ENCODE measurements around the gene ADORA2A.

- PRO-cap, 3 experiments: no peak in any of the 3 experiments
- RRBS: no CpG with 5 or more reads among the region's 12 CpGs
Observed at GRCh38 chr22:23225482-23226283, 45.4 kb downstream of the BCR start.

DNA sequence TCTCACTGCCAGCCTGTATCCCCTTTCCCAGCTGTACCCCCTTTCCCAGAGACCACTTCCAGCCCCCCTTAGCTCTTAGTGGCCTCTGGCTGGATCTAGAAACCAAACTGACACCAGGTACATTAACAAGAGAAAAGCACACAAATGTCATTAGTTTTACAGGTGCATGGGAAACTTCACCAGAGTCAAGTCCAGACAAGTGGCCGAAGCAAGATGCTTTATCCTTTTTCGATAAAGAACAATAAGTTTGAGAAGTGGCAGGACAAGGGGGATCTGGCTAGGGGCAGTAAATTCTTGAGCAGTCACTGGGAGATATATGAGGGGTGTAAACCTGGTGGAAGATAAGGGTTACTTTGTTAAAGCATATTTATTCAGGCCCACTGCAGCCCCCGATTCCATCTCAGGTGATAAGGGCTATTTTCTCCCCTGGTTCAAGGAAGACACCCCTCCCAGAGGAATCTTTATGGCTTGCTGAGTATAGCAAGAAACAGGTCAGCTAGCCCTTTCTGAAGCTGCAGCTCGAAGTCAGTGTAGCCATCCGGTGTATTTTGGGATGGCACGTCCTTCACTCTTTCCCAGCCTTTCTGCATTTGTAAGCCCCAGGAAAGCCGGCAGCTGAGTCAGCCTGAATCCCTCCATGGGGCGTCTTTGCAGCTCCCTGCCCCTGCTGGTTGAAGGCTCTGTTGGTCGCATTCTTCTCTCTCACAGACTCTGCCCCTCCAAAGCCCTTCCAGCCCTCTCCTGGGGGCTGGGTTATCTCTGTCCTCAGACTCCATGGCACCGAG is 61.8 kb downstream of the BCR start:
- PRO-cap, 3 experiments: no peak in any of the 3 experiments
- RRBS: 86% methylated on average over 3 of the region's 10 CpGs

GRCh38 chr22:23265103-23265534 is 84.8 kb downstream of the BCR start:
- PRO-cap, 3 experiments: no peak in any of the 3 experiments
- RRBS: 52% methylated on average over 7 of the region's 15 CpGs

- PRO-cap, 3 experiments: no peak in any of the 3 experiments
- RRBS: no CpG with 5 or more reads among the region's 9 CpGs
Observed at GRCh38 chr22:23285618-23286074, 105.3 kb downstream of the BCR start.

GRCh38 chr22:23292226-23292981 is 112.1 kb downstream of the BCR start:
- PRO-cap, 3 experiments: no peak in any of the 3 experiments
- RRBS: no CpG with 5 or more reads among the region's 16 CpGs

DNA sequence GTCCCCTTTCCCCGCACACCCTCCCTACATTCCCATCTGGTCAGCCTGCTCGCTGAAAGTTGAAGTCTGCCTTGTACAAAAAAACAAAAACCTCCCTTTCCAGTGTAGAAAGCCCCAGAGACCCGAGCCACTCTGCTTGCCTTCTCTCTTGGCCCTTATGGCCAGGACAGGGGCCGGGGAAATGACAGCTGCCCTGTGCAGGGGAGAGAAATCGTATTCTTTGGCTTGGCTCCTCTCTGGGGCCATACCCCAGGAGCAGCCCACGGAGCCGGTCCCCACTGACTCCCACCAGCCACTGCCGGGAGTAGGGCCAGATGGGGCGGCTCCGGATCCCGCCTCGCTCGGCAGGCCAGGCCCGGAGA is 59.4 kb downstream of the IGLL1 start:
- PRO-cap, 3 experiments: no peak in any of the 3 experiments
- RRBS: 3% methylated on average over 3 of the region's 14 CpGs

DNA sequence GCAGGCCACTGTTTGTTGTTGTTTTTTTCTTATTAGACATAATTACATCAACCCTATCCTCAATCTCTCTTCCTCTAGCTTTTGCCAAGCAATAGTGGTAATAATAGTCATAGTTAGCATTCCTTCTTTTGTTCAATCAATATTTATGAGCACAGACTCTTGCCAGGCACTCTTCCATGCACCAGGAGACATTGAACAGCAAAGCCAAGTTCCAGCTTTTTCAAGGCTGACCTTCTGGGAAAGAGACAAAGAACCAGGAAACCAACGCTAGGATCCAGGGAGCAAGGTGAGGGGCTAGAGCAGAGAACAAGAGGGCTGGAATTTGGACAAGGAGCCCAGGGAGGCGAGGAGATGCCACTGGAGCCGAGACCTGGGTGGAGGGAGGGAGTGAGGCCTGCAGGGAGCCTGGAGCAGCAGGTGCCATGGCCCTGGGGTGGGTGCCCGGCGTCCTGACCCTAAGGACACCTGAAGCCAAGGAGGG is 52.8 kb downstream of the IGLL1 start:
- PRO-cap, 3 experiments: no peak in any of the 3 experiments
- RRBS: no CpG with 5 or more reads among the region's 5 CpGs

DNA sequence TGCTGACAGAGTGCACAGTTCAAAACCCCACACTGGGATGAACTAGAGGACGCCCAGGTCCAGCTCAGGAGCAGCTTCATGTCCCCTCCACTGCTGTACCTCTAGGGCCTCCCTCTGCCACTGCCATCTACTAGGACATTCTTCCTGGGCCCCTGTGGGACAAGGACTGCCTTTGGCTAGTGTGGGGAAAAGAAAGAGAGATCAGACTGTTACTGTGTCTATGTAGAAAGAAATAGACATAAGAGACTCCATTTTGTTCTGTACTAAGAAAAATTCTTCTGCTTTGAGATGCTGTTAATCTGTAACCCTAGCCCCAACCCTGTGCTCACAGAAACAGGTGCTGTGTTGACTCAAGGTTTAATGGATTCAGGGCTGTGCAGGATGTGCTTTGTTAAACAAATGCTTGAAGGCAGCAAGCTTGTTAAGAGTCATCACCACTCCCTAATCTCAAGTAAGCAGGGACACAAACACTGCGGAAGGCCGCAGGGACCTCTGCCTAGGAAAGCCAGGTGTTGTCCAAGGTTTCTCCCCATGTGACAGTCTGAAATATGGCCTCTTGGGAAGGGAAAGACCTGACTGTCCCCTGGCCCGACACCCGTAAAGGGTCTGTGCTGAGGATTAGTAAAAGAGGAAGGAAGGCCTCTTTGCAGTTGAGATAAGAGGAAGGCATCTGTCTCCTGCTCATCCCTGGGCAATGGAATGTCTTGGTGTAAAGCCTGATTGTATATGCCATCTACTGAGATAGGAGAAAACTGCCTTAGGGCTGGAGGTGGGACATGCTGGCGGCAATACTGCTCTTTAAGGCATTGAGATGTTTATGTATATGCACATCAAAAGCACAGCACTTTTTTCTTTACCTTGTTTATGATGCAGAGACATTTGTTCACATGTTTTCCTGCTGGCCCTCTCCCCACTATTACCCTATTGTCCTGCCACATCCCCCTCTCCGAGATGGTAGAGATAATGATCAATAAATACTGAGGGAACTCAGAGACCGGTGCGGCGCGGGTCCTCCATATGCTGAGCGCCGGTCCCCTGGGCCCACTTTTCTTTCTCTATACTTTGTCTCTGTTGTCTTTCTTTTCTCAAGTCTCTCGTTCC is 43.9 kb downstream of the IGLL1 start:
- PRO-cap, 3 experiments: no peak in any of the 3 experiments
- RRBS: no CpG with 5 or more reads among the region's 14 CpGs

DNA sequence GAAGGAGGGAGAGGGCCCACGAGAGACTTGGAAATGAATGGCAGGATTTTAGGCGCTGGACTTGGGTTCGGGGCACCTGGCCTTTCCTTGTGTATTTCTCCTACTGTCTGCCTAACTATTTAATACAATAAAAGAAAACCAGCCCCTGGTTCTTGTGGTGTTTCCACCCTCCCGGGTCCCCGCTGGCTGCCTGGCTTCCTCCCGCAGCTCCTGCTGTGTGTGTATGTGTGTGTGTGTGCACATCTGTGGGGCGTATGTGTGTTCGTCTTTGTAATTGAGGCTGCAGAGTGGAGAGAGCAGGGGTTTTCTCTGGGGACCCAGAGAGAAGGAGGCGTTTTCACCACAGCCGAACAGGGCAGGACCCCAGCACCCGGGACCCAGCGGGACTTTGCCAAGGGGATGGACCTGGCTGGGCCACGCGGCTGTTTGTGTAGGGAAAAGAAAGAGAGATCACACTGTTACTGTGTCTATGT is 42.7 kb downstream of the IGLL1 start:
- PRO-cap, 3 experiments: no peak in any of the 3 experiments
- RRBS: no CpG with 5 or more reads among the region's 14 CpGs

DNA sequence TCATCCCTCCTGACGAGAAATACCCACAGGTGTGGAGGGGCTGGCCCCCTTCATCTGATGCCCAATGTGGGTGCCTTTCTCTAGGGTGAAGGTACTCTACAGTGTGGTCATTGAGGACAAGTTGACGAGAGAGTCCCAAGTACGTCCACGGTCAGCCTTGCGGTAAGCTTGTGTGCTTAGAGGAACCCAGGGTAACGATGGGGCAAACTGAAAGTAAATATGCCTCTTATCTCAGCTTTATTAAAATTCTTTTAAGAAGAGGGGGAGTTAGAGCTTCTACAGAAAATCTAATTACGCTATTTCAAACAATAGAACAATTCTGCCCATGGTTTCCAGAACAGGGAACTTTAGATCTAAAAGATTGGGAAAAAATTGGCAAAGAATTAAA is 41.4 kb downstream of the IGLL1 start:
- PRO-cap, 3 experiments: no peak in any of the 3 experiments
- RRBS: no CpG with 5 or more reads among the region's 7 CpGs

DNA sequence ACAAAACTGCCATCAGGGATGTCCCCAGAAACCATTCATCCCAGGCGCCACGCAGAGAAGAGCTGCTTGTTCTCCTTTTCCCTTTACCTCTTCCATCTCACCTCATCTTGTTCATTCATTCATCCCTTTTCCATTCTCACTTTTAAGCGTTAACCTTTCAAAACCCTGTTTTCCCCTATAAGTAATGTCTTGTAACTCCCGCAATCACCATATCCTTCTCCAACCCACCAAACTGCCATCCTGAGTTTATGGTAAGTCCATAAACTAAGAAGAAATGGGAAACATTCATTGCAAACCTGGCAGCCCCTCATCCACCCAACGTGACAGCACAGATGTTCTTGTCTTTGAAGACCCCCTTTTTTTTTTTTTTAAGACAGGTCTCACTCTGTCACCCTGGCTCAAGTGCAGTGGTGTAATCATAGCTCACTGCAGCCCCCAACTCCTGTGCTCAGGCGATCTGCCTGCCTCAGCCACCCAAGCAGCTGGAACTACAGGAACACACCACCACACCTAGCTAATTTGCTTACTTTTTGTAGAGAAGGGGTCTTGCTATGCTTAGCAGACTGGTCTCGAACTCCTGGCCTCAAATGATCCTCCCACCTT is 26.7 kb upstream of the DRICH1 start:
- PRO-cap, 3 experiments: no peak in any of the 3 experiments
- RRBS: no CpG with 5 or more reads among the region's 7 CpGs

DNA sequence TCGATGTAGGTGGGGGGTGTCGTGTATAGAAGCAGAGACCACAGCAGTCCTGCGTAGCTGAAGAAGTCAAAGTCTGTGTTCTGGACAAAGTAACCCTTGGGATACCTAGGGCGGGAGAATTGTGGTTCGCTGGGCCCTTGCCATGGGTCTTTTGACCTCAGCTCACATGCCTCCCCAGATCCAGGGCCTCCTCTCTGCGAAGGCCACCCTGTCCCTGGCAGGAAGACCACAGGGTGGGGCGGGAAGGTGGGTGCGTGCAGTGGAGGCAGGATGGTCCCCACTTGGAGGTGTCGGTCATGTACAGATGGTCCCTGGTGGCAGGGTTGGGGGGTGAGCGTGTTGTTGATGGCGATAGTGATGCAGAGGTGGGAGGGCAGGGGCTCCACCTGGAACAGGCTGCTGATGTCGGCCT is 23.4 kb downstream of the RGL4 start:
- PRO-cap, 3 experiments: no peak in any of the 3 experiments
- RRBS: no CpG with 5 or more reads among the region's 12 CpGs

DNA sequence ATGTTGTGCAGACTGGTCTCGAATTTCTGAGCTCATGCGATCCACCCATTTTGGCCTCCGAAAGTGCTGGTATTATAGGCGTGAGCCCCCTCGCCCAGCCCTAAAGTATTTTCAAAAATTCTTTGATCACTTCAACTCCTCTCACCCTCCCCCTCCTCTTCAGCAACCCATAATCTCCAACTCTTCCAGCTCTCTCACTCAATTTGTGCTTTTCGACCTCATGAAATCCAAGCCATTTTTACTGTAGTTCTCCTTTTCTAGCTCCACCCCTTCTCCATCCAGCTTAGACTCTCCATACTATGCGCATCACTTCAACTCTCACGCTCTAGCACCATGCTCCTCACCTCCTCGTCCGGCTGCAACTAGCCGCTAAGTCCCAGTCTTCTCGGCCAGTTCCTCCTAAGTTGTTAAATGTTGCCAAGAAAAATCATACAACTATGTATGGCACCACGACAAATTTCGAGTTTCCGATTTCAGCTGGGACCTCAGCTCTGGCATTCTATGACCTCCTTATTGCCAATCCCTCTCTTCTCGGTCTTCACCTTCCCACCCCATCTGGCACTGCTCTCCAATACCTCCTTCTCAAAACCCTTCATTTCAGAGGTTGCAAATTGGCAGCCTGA is 1.2 kb downstream of the ZNF70 start:
- PRO-cap, 3 experiments: no peak in any of the 3 experiments
- RRBS: no CpG with 5 or more reads among the region's 16 CpGs

- PRO-cap, 3 experiments: peak in 3 of 3 experiments; most common minus-strand start chr22:23894257 (in 2)
- RRBS: 2% methylated on average over 12 of the region's 37 CpGs
Observed at GRCh38 chr22:23893847-23894341, 289 bp upstream of the MIF start.

DNA sequence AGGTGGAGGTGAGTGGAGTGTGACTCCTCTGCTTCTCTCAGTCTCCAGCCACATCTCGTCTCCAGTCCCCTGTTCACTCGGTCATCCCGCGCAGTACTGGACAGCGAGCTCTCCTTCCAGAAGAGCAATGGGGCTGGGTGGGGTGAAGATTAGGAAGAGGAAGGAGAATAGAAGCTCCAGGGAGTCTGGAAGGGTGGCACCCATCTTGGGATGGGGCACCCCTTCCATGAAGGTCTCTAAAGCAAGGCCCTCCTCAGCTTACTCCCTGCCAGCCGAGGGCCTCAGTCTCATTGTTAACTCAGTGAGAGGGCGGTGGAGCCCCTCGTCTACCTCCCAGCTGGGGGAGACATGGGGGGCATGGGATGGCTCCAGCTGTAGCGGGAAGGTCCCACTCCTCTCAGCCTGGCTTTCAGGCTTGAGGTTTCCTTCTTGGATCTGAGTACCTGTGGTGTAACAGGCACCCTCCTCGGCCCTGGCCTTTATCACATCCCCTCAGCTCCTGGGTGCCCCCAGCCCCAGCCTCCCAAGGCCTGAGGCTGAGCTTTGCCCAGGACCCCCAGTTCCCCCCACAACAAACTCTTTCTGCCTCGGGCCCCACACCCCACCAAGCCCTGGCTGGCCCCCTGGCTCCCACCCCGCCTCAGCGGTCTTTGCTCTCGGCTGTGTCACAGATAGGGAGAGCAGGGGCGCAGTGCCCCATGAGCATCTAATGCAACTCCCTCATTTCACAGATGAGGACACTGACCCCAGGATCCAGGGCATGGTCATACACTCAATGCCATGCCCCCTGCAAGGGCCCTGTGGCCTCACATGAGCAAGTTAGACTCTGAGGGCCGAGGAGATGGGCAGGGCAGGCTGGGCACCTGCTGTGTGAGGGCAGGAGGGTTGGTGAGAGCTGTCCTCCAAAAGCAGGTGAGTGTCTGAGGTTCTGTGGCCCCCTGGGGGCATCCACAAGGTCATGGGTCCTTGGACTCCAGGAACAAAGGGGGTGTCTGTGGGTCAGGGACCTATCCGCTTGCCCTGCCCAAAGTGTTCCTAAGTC is 2.1 kb downstream of the MIF start:
- PRO-cap, 3 experiments: no peak in any of the 3 experiments
- RRBS: no CpG with 5 or more reads among the region's 17 CpGs

DNA sequence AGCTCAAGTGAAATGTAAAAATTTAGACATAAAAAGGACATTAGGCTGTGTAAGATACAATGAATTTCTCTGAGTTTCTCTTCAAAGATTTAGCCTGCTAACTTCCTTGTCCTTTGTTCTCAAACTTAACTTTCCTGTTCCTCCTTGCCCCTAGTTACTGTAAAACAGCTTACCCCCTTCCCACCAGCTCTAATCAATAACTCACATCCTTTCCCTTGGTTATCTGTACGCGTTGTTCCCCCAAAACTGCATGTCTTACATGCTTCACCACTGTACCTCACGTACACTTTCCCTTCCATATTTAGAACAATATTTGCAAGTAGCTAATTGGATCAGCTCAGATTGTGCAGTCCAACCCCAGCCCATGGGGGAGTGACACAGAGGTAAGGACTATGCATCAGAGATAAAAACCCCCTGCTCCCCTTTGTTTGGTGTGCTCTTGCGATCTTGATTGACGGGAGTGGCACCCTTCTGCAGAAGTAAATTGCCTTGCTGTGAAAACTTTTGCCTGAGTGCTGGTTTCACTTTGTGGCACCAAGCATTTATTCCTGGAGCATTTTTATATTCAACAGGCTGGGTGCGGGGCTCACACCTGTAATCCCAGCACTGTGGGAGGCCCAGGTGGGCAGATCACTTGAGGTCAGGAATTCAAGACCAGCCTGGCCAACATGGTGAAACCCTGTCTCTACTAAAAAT is 30.9 kb downstream of the MIF start:
- PRO-cap, 3 experiments: no peak in any of the 3 experiments
- RRBS: no CpG with 5 or more reads among the region's 6 CpGs

GRCh38 chr22:24154033-24154474 is 27.2 kb upstream of the SUSD2 start:
- PRO-cap, 3 experiments: no peak in any of the 3 experiments
- RRBS: no CpG with 5 or more reads among the region's 7 CpGs

GRCh38 chr22:24259541-24259848 is 11.1 kb upstream of the SPECC1L start:
- PRO-cap, 3 experiments: no peak in any of the 3 experiments
- RRBS: no CpG with 5 or more reads among the region's 7 CpGs

- PRO-cap, 3 experiments: no peak in any of the 3 experiments
- RRBS: 84% methylated on average over 5 of the region's 24 CpGs
Observed at GRCh38 chr22:24427097-24427771, at the start of gene ADORA2A. TSS of gene ADORA2A (plus strand) at chr22:24427599.

- PRO-cap, 3 experiments: no peak in any of the 3 experiments
- RRBS: no CpG with 5 or more reads among the region's 8 CpGs
Observed at GRCh38 chr22:24435023-24435552, 7.7 kb downstream of the ADORA2A start.

Data from breast (tissue), 4 donors.